Skin of body (tissue), 2 donors: ENCODE data around the gene ZHX3.

DNA sequence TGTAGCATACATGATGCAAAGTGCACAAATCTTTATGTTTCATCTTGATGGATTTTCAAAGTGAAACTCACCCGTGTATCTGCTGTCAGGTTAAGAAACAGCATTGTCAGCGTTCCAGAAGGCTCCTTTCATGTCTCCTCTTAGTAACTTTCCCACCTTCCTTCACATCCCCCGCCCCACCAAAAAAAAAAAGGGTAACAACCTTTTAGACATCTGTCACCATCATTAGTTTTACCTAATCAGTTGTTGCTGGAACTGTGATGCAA is 7.1 kb downstream of the ACTR5 start:
- RAMPAGE, long total RNA: no peak

GRCh38 chr20:38812137-38812533 is 6.6 kb downstream of the PPP1R16B start:
- RAMPAGE, long total RNA: no peak

- RAMPAGE, long total RNA: no peak
These were observed 2.6 kb upstream of the MAFB start for GRCh38 chr20:40691418-40692302.

DNA sequence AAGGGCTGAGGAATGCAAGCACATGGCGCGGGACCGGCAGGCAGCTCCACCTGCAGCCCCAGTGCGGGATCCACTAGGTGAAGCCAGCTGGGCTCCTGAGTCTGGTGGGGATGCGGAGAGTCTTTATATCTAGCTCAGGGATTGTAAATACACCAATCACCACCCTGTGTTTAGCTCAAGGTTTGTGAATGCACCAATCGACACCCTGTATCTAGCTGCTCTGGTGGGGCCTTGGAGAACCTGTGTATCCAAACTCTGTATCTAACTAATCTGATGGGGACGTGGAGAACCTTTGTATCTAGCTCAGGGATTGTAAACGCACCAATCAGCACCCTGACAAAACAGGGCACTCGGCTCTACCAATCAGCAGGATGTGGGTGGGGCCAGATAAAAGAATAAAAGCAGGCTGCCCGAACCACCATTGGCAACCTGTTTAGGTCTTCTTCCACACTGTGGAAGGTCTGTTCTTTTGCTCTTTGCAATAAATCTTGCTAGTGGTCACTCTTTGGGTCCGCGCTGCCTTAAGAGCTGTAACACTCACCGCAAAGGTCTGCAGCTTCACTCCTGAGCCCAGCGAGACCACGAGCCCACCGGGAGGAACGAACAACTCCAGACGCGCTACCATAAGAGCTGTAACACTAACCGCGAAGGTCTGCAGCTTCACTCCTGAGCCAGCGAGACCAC is 116.9 kb upstream of the TOP1 start:
- RAMPAGE, long total RNA: no peak

GRCh38 chr20:41030983-41031432 is 2.4 kb downstream of the TOP1 start:
- RAMPAGE, long total RNA: no peak

DNA sequence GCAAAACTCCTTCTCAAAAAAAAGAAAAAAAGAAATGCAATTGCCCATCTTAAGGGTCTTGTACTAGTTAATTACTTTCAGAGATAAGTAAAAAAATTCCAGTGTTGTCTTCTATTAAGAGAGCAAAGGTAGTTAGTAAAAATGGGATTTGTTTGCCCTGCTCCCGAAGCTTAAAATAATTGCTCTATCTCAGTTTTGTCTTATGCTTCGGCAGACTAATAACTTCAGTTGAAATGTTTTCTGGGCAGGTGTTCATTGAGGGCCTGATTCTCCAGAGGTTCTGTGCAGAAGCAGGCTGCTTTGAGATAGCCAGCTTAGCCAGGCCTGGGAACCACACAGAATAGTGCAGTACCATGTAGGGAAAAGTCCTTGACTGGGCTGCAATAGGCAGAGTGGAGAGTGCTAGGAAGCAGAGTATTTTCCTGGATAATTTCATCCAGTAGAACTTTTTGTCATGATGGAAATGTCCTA is 15.7 kb downstream of the TOP1 start:
- RAMPAGE, long total RNA: no peak

GRCh38 chr20:41072805-41073503 is 44.3 kb downstream of the TOP1 start:
- RAMPAGE, long total RNA: no peak

DNA sequence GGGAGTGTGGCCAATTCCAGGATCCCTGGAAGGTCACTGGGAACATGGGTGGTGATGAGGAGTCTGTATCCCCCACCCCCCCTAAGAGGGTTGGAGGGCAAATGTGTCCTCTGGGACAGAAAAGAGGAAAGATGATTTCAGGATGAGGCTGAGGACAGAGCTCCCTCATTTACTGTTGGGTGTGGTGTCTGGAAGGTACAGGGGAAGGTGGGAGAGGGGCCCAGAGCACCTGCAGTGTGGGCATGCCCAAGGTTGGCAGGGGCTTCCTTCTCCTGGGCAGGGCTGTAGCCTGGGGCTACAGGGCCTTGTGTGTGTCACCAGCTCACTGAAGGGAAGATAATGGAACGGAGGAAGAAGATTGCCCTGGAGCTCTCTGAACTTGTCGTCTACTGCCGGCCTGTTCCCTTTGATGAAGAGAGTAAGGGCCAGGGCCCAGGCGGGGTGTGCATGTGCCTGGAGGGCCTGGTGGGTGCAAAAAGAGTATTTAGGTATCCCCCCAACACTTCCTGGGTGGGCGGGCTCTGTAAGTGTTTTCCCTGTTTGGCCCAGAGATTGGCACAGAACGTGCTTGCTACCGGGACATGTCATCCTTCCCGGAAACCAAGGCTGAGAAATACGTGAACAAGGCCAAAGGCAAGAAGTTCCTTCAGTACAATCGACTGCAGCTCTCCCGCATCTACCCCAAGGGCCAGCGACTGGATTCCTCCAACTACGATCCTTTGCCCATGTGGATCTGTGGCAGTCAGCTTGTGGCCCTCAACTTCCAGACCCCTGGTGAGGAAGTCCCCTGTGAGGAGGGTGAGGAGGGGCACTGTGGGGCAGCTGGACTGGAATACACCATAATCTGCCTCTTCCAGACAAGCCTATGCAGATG is 34.8 kb downstream of the PLCG1 start:
- RAMPAGE, long total RNA: no peak

DNA sequence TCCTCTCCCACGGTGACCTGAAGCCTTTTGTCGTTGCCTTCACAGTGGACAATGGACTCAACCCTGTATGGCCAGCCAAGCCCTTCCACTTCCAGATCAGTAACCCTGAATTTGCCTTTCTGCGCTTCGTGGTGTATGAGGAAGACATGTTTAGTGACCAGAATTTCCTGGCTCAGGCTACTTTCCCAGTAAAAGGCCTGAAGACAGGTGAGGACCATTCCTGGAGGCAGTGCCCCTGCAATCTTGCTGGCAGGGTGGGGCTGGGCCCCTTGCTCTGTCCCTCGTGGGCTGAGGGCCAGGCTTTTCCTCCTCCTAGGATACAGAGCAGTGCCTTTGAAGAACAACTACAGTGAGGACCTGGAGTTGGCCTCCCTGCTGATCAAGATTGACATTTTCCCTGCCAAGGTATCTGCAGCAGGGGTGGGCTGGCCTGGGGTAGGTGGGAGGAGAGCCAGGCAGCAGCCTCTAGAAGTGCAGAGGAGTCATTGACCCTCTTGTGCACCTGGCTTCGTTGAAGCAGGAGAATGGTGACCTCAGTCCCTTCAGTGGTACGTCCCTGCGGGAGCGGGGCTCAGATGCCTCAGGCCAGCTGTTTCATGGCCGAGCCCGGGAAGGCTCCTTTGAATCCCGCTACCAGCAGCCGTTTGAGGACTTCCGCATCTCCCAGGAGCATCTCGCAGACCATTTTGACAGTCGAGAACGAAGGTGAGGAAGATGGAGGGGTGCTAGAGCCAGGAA is 36.4 kb downstream of the PLCG1 start:
- RAMPAGE, long total RNA: no peak

- RAMPAGE, long total RNA: no peak
These were observed at the start of gene ZHX3 for GRCh38 chr20:41316896-41317813. Gene ZHX3 (minus strand): TSS chr20:41317731.

GRCh38 chr20:43579711-43580710 is 10.7 kb upstream of the IFT52 start:
- RAMPAGE, long total RNA: no peak

DNA sequence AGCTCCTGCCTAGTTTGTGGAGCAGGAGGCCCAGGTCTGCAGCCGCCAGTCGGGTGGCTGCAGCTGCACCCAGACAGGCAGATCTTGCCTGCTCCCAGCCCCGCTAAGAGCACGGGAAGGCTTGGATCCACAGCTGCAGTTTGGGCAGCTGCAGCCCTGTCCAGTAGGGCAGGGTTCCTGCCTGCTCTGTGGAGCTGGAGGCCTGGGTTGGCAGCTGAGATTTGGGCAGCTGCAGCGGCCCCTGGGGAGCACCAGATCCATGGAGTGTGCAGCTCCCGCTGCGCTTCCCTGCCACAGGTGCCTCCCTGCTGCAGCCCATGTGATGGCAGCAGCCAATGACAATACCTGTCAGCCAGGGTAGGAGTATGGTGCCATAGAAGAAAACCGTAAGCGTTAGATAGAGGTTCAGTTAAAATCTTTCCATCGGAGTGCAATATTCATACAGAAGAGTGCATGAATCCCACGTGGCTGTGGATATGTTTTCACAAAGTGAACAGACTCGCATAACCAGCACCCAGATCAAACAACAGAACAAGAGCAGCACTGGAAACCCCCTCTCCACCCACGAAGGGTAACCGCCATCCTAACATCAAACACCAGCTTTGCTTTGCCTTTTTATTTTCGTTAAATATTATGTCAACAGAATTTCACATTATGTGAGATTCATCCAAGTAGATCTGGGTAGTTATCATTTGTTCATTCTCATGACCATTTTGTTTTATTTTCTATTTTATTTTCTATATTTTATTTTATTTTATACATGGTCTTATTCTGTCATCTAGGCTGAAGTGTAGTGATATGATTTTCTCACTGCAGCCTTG is 4.8 kb downstream of the GTSF1L start:
- RAMPAGE, long total RNA: no peak

- RAMPAGE, long total RNA: no peak
These were observed 87.9 kb upstream of the GTSF1L start for GRCh38 chr20:43814671-43815036.

DNA sequence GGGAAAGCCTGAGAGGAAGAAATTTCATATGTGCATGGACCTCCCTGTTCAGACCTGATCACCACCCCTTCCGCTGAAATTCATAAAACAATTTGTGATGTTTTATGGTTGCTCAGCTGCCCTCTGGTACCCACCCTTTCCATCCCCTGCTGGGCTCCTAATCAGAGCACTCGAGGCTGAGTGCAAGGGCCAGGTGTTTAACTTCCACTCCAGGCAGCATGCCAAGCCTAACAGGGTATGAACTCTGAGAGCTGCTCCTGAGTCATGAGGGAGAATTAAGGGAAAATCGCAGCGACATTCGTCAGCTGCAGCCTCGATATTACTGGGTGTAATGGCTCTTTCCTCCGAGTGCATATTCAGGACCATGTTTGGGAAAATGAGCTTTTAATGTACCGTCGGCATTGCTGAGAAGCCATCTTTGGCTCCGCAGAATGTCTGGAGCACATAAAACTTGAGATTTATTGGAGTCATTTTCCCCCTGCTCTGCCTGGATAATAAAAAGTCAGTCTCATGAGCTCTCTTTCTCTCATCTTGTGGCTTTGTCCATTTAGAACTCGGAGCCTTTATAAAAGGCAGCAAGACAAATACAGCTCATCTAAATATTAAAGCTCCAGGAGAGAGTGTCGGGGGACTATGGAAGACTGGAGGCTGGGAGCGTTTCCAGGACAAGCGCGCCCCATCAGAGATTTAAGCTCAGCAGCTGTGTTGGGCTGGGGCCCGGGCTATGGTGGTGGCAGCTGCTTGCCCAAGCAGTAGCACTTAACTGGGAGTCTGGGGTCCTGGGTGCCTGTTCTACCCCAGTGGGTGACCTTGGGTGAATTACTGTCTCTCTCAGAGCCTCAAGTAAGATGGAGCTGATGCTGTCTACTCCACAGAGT is 103.7 kb downstream of the TOX2 start:
- RAMPAGE, long total RNA: no peak

DNA sequence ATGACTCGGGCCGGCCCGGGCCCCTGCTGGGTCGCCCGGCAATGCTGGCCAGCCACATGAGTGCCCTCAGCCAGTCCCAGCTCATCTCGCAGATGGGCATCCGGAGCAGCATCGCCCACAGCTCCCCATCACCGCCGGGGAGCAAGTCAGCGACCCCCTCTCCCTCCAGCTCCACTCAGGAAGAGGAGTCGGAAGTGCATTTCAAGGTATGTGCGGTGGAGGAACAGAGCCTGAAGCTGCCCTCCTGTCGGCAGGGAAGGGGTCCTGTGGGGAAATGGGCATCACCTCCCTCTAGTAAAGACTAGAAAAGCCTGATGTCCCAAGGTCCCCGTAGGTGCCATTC is 135.7 kb downstream of the JPH2 start:
- RAMPAGE, long total RNA: no peak

GRCh38 chr20:44287027-44287678 is 23.8 kb downstream of the FITM2 start:
- RAMPAGE, long total RNA: no peak

DNA sequence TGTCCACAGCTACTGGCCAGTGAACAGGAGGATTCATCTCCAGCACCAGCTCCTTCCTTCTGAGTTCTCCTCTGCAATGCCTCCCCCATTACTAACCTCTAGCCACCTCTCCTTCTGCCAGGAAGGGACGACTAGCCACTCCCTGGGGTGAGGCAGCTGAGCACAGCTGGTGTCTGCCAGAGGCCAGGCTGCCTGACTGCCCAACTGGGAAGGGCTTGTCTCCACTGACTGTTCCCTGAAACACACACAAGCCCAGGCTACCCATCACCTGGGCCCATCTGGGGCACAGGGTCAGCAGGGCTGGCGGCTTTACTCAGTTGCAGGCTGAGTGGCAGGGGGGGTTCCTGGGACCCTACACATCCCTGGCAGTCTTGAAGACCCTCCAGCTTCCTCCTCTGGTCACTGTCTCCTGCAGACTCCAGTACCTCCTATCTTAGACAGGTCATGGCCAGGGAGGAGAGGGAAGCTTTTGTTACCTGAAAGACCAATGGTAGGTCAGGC is 12.3 kb upstream of the R3HDML start:
- RAMPAGE, long total RNA: no peak

- RAMPAGE, long total RNA: no peak
These were observed 43.5 kb upstream of the TTPAL start for GRCh38 chr20:44432056-44432600.

DNA sequence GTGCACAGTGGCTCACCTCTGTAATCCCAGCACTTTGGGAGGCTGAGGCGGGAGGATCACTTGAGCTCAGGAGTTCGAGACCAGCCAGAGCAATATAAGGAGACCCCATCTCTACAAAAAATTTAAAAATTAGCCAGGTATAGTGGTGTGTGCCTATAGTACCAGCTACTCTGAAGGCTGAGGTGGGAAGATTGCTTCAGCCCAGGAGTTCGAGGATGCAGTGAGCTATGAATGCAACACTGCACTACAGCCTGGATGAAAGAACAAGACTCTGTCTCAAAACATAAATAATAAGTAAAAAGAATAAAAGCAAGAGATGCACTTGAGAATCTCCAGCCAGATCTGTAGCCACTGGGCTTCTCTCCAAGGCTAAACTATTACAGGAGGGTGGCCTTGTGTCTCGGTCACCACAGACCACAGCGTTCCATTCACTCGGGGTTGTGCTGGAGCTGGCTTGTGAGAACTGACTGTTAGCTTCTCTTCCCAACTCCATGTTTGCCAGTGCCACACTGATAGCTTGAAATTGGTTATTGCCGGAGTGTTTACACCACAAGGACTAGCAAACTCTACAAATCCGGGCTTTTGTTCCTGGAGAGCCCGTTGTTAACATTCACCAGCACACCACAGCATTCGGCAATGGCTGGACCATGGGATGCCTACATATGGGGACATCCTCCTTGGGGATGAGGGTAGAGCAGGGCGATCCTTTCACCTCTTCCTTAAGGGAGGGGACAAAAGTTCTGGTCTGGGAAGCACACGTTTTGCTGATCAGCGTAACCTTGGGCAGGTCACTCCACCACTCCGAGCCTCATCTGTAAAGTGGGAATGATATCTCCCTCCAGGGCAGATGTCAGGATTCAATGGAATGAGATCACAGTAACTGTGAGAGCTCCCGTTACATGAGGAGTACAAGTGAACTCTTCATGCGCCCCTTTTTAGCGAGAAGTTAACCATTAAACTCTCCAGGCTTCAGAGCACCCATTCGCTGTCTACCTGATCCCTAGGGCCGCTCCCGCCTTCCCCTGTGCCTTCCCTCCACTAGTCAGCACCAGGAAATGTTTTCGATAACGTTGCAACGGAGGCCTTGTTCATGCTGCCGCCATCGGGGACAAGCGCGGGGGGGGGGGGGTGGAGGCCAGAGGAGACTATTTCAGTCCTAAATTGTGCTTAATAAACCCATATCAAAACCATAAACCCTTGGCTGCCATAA is 41.9 kb upstream of the TTPAL start:
- RAMPAGE, long total RNA: no peak

DNA sequence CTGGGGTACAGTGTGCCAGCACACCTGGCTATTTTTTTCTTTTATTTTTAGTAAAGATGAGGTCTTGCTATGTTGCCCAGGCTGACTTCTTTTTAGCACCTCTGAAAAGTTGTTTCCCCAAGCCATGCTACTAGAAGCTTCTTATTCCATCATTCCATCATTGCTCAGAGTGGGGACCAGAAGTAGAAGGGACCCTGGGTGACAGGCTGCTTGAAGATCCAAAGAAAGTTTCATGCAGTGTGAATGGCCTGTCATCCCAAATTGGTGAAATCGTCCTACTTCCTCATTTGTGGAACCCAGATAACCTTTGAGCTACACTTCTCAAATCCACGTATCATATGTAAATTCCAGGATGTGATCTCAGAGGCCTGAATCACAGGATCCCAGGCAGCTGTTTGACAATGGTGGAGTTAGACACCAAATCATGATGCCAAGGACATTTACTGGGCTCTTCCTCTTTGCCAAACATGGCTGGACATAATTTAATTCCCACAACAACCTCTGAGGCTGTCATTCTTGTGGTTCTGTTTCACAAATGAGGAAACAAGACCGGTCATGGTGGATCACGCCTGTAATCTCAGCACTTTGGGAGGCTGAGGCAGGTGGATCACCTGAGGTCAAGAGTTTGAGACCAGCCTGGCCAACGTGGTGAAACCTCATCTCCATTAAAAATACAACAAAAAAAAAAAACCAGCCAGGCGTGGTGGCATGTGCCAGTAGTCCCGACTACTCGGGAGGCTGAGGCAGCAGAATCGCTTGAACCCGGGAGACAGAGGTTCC is 40.0 kb upstream of the TTPAL start:
- RAMPAGE, long total RNA: no peak